Neuron (in vitro differentiated cells): ENCODE results near the gene BRWD1.

DNA sequence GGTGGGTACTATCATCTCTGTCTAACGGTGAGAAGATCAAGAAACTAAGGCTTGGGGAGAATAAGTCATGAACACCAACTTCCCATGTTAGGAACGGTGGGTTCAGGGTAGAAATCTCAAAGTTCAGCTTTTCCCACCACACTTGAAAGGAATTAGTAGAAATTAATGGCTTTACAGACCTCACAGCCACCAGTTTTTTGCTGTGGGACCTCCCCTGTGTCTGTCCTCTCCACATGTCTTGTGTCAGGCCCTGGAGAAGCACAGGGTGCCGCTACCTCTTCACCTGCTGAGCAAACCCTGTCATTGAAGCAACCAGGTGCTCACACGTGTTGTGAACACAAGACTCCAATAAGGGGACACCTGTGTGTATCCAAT lies 148.6 kb downstream of the ETS2 start:
- PRO-cap, result no peak

GRCh38 chr21:38956549-38957541 lies 151.1 kb downstream of the ETS2 start:
- PRO-cap, result no peak

DNA sequence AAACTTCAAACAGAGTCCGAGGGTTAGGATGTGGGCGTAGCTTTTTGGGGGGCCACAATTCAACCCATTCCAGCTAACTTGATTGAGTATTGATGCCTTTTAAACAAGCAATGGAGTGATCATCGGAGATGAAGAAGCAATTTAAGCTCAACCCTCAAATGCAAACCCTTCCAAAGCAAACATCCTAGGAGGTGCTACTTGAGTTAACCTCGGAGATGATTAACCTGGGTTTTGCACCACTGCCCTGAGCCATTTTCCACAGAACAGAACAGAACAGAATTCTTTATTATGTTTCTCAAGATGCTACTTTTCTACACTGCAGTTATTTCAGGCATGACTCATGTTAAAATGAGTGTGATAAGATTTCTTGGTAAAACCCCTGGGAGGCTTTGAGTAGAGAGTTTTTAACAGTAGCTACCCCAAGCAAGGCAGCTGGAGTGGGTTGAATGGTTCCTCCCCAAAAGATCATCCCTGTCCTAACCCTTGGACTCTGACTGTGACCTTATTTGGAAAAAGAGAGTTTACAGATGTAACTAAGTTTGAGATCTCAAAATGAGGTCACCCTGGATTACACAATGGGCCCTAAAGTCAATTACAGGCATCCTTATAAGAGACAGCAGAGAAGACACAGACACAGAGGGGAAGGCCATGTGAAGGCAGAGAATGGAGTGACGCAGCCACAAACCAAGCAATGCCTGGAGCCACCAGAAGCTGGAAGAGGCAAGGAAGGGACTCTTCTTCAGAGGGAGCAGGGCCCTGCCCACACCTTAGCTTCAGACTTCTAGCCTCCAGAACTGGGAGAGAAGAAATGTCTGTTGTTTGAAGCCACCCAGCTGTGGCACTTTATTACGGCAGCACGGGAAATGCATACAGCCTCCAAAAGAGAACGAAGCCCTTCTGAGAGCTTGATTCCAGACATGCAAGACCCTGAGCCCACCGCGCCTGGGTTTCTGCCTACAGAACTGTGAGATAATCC lies 153.4 kb downstream of the ETS2 start:
- PRO-cap, result no peak

- PRO-cap, result no peak
Observed at GRCh38 chr21:38987297-38987918, 181.7 kb downstream of the ETS2 start.

DNA sequence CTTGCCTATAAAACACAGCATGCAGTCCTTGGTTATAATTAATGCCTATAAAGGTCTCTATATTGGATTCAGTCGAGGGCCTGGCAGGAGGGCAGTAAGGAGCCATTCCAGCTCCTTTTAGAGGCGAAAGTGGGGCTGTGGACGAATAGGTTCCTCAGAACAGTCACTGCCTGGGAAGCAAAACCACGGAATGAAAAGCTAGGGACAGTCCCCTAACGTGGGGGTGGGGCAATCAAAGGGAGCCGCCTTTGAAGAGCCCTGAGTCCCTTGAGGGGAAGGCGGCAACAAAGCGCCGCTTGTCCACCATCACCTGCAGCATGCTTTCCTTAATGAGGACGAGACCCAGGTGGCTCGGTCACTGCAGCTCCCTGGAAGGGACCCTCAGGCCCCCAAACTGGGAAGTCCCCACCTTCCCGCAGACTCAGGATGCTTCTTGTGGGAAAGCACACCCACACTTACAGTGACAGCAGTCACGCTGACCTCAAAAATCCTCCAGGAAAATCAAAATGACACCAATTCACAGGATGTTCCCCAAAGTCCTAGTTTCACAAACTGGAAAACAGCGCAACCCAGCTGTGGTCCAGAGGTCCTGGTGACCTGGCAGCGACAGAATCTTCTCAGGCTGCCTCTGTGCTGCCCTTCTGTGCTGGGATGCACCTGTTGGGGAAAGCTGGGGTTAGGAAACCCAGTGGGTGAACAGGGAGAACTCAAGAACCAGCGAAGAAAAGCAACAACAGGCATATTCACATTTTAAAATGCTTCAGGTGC lies 184.8 kb downstream of the ETS2 start:
- PRO-cap, result no peak

DNA sequence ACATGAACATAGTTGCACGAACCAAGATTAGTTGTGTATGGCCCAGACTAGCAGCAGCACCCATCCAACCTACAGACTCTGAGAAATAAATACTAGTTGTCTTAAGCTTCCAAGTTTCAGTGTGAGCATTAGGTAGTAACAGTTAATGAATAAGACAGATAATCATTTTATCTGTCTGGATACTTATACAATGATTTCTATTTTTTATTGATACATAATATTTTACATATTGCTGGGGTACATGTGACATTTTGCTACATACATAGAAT lies 18.0 kb downstream of the PSMG1 start:
- PRO-cap, result no peak

- PRO-cap, result no peak
Observed at GRCh38 chr21:39187010-39187699, 3.9 kb upstream of the PSMG1 start.

DNA sequence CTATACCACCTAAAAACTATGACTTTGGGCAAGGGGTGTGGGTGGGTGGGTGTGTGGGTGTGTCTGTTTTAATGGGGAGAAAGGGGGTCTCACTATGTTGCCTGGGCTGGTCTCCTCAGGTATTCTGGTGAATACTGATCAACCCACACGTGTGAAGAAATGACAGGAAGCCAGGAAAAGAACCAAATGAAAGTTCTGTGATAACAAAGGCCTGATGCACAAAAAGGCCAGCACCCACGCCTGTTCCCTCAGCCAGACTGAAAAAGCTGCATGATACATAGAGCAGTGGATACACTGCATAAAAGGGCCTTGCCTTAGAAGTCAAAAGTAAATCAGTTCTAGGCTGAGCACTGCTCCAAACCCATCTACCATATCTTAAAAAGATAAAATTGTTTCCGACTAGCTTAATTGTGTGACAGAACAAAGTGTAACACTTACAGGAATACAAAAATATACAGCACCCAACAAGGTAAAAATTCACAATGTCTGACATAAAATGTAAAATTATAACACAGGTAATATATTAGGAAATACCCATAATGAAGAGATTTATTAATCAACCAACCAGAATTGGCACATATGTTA lies 36.9 kb upstream of the PSMG1 start:
- PRO-cap, result no peak

DNA sequence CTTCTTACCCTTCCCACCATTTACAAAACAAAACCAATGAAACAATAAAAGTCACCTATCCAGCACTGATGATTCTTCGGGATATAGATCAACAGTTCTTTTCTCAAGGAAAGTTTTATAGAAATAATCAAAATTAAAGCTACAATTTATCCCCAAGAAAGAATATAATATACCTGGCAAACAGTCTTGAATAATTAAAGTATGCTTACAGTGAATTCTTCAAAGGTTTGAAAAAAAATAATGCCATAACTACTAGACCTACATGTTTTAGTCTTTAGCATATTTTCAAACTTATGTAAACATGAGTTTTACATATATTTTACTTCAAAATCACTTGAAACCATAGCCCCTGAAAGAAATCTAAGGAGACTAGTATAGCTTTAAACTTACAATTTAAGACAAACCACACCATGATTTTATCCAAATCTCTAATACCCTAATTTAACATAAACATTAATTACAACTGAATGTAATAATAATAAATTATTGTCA lies 42.3 kb upstream of the PSMG1 start:
- PRO-cap, result no peak

DNA sequence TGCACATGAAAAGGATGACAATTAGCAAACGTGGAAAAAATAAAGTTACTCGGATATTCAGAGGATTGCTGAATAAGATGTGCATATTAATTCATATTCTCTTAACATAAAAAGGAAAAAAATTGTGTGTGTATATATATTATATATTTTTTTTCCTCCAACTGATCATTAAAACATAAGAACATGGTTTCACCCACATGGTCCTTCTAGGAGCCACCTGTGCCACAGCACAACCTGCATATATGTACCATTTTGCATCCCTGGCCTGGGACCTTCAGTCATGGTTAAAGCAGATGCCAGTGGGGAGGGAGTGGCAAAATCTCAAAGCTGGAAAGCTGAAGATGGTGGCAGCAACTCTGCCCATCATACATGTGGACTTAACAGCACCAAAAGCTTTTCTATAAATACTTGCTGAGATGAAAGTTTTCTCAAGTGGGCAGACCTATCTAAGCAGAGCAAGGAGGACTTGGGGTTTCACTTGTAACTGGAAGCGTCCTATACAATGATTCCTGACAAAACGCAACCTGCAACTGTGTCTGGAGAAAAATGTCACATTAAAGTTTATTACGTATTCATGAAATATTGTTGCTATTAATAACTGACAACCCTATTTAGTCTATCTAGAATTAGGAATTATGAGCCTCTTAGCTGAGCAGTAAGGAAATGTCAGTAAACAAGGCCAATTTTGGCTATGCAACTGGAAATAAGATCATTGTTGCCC lies 47.1 kb downstream of the BRWD1 start:
- PRO-cap, result no peak

- PRO-cap, result no peak
Observed at GRCh38 chr21:39283547-39284875, 29.4 kb downstream of the BRWD1 start.

- PRO-cap, result bidirectional peak, plus-strand start at chr21:39313900, minus-strand start at chr21:39314151
Observed at GRCh38 chr21:39313152-39314200, at the start of gene BRWD1. Gene BRWD1, minus strand, starts transcription at chr21:39313632.

- PRO-cap, result no peak
Observed at GRCh38 chr21:39387406-39387964, 7.4 kb downstream of the GET1 start.

DNA sequence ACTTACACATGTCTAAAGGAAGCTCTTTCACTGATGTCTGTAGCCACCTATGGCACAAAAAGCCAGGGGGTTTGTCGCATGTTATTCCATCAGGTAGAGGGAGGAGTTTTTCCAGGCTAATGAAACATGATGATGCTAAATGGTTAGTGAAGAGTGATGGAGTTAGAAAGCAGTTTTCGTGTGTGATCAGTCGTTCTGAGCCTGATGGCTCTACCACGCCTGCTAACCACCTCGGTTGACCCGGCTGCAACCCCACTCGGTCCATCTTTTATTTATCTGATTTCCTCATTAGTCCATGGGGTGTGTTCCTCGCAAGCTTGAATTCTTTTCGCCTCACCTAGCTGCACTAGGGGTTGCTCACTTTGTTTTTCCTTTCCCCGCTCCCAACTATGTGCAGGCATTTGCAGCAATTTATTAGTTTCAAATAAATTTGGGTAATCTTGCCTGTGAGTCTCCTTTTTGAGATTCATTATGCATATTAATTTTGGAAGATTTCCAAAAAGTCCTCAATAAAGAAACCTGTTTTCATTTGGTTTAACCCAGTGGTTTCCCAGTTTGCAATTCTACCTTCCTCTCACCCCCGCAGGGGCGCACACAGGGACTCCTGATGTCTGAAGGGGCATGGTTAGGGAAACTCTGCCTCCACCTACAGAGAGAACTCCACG lies 12.5 kb downstream of the B3GALT5 start:
- PRO-cap, result no peak

DNA sequence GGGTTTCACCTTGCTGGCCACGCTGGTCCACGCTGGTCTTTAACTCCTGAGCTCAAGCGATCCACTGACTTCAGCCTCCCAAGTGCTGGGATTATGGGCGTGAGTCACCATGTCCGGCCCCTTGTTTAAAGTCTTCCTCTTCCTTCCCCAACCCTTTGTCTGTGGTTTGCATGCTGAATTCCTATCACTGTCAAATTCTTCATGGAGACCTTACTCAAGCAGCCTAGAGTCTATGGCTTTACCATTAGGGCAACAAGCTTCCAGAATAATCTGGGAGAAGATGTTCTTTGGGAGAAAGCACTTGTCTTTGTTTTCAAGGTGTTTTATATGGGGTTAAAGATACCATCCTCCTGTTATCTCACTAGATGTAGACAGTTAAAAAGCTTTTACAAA lies 34.8 kb downstream of the B3GALT5 start:
- PRO-cap, result no peak

DNA sequence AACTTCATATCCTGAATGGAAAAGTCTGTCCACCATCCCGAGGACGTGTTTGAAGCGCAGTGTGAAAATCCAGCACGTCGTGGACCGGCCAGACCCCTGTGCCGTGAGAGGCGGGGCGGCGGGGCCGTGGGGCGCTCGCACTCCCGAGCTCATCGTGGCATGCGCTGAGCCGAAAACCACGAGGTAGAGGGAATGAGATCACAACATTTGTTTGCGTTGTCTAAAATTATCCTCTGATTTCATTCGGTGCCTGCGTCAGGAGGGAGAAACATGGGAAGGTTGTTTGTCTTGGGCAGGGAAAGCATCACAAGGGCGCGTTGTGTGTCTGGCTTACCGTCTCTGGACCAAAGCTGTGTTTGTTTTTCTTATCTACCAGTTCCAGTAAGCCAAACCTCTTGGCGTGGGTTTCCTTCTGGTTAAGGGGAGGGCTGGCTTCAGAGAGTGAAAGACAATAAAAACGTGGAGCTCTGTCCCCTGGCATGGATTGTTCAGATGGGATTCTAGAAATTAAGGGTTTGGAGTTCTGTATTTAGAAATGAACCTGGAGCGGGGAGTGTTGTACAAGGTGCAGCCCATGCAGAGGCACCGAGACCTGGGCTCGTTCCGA lies 69.0 kb upstream of the FAM3B start:
- PRO-cap, result no peak

GRCh38 chr21:41317502-41318034 lies 967 bp downstream of the FAM3B start:
- PRO-cap, result no peak

- PRO-cap, result no peak
Observed at GRCh38 chr21:41363376-41364138, 1.7 kb downstream of the MX2 start.

DNA sequence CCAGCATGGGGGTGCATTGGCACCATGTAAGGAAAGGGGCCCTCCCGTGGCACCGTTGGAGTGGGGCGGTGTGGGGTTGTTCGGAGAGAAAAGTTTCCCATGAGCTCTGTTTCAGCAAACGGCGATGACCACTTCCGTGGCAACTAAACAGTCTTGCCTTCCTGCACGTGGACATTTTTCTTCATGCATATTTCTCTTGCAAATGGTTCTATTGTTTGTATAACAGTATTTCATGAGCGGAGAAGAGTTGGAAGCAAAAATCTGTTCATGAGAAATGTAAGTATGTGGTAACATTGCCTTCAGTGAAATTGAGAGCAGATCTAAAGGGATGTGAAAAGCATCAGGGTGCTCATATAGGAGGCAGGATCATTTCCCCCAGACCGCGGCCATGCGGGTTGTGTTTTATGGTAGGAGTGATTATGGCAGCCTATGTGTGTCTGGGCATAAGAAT lies 8.6 kb downstream of the MX2 start:
- PRO-cap, result no peak

DNA sequence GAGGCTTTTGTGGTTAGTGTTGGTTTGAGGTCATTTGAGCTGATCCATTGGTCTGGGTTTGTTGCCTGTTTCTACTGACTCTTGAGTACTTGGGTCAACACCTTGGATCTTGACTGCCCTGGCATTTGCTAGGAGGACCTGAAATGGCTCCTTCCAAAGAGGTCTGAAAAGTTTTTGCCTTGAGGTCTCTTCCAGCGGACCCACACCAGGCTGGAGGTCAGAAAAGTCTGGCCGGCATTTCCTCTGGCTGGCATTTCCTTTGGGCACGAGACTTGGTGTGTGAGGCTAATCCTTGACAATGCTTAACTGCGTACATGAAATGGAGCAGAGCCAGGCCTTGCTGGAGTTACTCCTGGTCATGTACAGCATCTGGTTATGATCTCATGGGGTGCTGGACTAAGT lies 9.4 kb downstream of the MX2 start:
- PRO-cap, result no peak